Smooth muscle cell (in vitro differentiated cells): ENCODE measurements around the genes CCT8L2, HDHD5, BCL2L13 and PEX26.

- RAMPAGE, long total RNA = no peak
Observed at GRCh38 chr22:16592620-16592866, at the start of gene CCT8L2. TSS of gene CCT8L2 (minus strand) at chr22:16592810.

DNA sequence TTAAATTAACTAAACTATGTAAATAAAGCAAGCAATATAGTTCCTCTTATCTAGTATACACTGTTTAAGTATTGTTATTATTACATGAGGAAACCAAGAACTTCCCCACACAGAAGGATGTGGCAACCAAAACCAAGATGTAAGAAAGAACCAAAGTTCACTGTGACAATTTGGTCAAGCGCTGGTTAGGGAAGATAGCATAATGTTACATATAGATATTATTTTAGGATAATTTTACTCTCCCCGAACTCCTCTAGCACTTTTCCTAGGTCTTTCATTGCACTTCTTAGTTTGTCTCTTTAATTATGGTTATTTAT is 103.2 kb downstream of the XKR3 start:
- RAMPAGE, long total RNA = no peak

DNA sequence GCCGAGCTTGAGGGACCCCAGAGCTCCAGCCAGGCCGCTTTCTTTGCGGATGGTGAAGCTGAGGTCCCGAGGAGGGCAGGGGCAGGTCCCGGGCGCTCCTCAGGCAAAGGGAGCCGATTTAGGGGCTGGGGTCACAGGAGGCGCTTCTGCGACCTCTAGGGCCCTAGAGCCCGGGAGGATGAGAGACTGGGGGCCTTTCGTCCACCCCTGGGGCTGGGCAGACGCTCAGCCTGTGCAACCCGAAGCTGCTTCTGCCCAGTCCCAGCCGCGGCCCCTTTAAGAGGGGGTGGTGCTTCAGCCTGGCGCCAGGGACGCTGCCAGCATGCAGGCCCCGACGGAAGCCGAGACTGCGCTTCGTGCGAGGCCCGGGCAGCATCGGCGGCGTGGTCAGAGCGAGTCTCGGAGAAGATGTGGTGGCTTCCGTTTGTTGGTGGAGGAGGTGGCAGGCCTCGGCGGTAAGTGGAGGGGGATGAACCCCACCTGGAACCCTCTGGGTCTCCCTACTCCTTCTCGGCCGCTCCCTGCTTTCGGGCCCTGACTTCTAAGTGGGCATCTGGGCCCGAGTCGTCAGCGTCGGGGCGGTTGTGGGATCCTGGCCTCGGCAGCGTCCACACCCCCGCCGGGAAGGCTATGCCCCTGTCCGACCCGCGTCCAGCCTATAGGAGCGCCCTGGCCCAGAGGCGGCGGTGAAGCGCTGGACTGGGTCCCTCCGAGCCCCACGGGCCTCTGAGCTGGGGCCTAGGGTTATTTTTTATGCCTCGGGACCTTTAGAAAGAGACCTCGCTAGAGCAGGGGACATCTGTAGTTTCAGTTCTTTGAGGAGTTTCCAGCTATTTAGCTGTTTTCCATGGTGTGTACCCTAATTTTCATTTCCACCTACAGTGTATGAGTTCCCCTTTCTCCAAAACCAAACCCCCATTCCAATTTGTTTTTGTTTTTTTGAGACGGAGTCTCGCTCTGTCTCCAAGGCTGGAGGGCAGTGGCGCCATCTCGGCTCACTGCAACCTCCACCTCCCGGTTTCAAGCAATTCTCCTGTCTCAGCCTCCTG is 29.2 kb upstream of the GAB4 start:
- RAMPAGE, long total RNA = no peak

DNA sequence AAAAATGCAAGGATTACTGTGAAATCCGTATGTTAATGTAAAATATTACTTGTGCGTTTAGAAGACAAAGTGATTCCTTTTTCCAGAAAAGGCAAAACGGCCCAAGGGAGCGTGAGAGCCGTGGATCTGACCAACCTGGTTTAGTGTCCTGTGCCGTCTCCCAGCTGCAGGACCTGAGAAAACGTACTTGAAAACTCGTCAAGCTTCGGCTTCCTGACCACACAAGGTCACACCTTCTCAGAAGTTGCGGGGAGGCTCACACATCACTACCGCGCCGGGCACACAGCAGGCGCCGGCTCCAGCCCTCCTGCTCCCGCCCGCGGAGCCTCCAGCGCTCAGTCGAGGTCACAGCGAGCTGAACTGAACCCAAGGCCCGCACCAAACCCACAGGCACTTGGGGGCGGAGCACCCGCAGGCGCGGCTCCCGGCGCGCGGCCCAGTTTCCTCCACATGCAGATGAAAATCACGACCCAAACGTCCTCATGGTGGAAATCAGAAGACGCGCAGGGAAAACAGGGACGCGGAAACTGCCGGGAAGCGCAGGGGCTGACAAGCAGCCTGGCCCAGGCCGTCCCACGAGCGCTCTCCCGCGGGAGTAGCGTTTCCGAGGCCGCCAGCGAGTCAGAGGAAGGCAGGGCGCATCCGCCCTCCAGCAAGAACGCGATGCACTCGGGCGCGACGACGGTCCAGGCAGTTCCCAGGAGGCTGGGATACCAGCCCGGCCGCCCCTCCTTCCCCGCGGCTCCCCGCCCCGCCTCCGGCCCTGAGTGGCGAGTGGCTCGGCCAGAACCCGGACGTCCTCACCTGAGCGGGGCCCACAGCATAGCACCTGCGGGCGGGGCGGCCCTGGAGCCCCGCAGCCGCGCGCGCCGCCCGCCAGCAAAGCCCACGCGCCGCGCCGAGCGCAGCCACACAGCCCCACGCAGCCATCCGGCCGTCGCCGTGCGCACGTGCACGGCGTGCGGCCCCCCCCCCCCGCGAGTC is at the start of gene HDHD5:
TSS of gene HDHD5 (minus strand) at position 956 of the 984 bp plus-strand sequence.
- RAMPAGE, long total RNA = start-site peak on the minus strand centred at position 887 of the sequence, 18 bp wide, 25 and 33 reads in 2 replicates

DNA sequence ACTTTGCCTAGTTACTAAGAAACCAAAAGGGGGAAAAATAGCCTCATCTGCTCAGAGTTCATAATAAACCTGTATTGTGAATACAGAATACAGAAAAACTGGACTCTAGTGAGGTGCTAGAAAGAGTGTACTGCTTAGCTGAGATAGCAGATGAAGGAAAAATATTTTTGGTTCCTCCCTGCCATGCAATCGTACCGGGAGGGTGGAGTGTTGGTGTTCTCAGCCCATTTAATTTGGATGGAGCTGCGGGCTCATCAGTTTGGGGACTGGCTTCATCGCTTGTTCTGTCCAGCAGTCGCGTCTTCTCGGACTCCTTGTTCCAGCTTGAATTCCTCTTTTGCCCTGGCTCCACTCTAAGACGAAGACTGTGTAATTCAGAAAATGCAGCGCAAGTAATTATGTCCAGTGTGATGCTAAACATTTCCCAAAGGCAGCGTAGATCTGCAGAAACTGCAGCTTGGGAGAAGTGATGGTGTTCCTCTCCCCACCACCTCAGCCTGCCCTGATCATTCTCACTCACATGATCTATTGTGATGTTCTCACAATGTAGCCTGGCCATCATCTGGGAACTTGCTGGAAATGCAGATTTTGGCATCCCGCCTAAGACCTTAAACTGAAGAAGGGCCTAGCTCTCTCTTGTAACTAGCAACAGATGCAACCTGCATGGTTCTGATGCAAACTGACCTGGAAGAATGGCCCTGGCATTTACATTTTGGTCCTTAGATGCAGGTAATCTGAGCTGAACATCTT is 626 bp downstream of the SLC25A18 start:
- RAMPAGE, long total RNA = no peak

DNA sequence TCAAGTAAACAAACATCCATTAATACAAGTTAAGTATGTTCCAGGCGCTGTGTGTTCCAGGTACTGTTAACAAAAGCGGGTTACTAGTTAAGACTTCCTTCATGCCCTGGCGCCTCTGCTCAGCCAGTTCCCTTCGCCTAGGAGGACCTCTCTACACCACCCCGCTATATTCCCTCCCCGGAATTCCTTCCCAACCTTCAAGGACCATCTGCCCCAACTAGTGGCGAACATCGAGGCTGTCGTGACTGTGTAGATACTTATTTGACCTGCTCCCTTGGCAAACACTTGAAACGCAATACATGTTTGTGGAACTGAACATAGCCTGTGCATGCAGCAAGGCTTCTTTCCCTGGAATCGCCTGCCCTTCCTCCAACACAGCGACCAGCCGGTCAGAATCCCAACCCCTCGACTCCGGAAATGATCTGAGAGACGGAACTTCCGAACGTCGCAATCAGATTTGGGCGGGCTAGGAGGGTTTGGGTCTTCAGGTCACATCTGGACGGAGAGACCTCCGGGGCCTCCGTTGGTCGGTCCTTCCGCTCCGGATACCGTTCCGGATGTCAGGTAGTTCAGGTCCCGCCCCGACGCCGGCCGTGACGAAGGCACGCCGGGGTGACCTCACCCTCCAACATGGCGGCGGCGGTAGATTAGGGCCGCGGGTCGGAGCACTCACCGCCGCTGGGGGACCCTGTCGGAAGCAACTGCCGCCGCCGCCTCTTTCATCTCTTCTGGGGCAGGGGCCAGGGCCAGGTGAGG is at the start of gene BCL2L13:
TSS of gene BCL2L13 (plus strand) at position 621 of the 756 bp plus-strand sequence.
- RAMPAGE, long total RNA = start-site peak on the minus strand centred at position 544 of the sequence, 38 bp wide, 12 and 14 reads in 2 replicates

DNA sequence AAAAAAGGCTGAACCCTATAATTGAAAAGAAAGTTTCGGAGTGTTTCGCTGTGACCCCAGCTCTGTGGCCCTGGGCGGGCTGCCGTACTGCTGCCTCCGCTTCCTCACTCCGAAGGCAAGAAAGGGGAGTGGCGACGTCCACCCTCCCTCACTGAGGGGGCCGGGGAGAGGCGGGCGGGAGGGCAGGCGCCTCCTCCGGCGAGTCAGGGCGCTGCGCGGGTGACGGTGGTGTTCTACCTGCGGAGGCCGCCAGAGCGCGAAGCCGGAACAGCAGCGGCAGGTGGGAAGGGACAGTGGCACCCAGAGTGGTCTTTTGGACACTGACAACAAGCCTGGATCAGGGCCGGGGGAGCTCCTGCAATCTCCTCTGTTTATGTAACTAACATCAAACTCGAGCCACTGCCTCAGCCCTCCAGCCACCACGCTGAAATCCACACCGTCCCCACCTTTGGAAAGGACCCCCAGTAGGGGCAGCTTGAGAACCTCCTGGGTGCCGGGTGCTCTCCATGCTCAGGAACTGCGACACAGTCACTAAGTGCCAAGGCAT is 25.6 kb downstream of the BID start:
- RAMPAGE, long total RNA = no peak

DNA sequence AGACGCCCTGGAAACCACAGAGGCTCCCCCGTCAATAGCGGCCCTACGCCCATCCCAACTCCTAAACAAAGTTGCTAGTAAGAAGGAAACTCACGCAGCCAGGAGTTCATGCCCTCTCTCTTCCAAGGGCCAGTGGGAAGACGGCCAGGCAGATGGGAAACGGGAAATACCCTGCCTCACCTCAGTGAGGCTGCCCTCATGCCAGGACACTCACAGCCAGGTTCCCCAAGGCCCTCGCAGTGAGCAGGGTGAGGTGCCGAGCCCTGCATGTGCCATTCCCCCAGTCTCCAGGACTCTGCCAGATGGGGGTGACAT is 20.7 kb downstream of the BID start:
- RAMPAGE, long total RNA = no peak

- RAMPAGE, long total RNA = no peak
Observed at GRCh38 chr22:17775288-17775644, 997 bp upstream of the BID start.

DNA sequence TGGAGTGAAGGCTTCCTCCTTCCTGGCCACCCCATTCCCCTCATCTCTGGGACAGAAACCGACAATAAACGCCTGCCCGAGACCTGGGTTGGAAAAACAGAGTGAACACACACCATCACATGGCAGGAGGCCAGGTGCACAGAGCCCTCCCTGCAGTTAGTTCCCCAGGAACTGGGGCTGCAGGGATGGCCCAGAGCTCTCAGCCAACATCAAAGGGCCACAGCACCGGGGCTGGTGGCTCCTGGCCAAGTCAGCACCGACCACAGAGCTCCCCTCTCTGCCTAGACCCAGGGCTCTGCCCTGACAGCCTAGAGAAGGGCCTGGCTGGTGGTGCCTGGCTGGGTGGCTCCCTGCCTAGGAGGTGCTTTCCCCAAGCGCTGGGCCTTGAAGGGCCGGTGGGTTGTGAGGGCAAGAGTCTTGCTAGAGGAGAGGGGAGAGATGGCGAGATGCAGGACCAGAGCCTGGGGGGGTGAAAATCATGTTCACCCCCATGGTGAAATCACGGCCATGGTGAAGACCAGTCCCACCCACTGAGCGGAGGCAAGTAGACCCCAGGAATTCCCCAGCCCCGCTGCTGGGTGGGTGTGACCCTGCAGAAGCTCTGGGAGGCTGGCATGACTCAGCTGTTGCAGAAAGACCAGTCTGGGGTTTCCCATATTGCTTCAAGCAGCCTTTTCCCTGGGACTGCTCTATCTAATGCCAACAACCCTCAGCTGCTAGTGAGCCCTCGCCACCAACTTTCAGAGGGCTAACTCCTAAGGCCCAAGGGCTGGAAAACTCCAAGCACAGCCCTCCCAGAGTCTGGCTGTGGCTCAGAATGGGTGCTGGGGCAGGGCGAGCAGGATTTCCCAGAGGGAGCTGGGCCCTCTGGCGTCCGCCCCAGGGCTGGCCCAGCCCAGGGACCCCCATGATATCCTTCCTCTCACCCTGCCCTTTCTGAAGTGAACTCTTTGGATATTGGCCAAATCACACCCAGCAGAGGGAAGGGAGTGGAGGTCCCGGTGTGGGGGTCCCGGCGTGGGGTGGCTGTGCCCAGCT is 7.3 kb upstream of the BID start:
- RAMPAGE, long total RNA = no peak

GRCh38 chr22:17837079-17837918 is 63.0 kb upstream of the BID start:
- RAMPAGE, long total RNA = no peak

DNA sequence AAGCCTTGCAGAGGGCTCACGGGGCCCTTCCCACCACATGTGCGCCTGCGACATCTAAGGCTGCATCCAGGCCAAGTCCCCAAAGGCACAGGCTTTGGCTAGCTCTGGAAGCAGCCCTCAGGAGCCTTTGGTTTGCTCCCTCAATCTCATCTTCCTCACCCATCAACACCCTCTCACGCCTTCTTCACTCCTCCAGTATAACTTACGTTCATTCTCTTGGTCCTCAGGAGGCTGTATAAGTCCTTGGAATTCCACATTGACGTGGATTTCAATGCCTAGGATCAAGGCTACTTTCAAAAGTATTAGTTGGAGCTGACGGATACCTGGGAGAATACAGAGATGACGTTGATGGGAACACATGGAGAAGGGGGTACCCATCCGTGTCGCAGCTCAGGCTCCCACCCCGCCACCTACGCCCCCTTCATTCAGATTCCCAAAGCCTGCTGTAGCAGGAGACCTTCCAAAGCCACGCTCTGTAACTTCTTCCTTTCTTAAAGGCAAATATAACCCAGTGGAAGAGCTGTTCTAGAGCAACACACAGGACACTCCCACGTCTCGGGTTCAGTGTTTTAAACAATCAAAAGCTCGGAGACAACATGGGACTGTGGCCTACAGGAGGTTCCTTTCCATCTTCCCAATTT is 121.8 kb downstream of the MICAL3 start:
- RAMPAGE, long total RNA = no peak

DNA sequence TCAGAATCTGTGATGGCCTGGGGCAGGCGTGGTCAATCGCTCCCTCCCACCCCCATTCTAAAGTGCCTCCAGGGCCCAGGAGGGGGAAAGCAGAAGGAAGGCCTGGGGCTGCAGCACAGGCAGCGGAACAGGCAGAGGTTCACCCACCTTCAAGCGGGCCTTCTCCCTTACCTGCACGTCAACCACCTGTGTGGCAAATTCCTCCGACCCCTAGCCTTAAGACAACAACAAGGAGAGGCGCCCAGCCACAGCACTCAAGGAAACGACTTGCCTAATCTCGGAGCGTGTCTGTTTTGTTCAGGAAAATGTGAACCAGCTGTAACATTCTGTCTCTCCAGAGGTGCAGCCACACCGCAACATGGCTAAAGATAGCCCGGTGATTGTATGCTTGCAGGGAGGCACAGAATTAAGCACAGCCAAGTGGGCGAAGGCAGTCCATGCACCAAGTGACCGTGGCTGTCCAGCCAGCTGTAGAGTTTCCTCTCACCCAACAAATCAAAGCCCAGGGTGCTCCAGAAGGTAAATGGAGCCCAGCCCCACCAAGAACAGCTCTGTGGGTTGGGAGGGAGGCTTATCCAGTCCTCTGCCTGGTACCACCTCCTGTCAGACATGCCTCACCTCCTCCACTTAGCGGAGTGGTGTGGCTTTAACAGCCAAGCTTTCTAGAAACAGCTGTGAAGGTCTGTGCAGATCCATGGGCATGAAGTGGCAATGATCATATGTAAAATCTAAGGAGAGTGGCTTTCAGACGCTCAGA is 82.4 kb downstream of the MICAL3 start:
- RAMPAGE, long total RNA = no peak

- RAMPAGE, long total RNA = no peak
Observed at GRCh38 chr22:17954248-17954914, 70.0 kb downstream of the MICAL3 start.

DNA sequence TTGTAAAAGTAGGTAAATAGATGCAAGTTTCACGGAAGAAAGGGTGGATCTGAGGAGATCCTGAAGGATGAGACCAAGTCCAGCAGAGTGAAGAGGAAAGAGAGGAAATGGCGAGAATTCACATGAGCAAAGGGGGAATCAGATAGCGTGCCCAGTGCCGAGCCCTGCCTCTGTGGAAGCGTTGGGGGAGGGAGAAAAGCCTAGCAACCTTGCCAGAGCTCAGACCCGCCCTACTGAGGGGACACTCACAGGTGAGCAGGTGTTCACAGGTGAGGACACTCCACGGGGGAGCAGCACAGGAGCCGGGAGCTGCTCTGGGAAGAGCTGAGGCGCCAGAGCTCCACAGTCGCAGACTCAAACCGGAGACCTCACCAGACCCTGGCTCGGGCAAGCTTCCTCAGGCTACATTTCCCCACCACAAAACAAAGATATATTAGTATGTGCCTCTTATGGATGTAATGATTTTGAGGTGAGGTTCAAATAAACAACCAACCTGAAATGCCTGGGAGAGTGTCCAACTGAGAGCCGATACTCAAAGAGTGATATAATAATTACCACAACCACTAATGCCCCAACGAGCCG is 56.2 kb downstream of the MICAL3 start:
- RAMPAGE, long total RNA = no peak

- RAMPAGE, long total RNA = no peak
Observed at GRCh38 chr22:18066182-18066865, 11.5 kb upstream of the PEX26 start.

DNA sequence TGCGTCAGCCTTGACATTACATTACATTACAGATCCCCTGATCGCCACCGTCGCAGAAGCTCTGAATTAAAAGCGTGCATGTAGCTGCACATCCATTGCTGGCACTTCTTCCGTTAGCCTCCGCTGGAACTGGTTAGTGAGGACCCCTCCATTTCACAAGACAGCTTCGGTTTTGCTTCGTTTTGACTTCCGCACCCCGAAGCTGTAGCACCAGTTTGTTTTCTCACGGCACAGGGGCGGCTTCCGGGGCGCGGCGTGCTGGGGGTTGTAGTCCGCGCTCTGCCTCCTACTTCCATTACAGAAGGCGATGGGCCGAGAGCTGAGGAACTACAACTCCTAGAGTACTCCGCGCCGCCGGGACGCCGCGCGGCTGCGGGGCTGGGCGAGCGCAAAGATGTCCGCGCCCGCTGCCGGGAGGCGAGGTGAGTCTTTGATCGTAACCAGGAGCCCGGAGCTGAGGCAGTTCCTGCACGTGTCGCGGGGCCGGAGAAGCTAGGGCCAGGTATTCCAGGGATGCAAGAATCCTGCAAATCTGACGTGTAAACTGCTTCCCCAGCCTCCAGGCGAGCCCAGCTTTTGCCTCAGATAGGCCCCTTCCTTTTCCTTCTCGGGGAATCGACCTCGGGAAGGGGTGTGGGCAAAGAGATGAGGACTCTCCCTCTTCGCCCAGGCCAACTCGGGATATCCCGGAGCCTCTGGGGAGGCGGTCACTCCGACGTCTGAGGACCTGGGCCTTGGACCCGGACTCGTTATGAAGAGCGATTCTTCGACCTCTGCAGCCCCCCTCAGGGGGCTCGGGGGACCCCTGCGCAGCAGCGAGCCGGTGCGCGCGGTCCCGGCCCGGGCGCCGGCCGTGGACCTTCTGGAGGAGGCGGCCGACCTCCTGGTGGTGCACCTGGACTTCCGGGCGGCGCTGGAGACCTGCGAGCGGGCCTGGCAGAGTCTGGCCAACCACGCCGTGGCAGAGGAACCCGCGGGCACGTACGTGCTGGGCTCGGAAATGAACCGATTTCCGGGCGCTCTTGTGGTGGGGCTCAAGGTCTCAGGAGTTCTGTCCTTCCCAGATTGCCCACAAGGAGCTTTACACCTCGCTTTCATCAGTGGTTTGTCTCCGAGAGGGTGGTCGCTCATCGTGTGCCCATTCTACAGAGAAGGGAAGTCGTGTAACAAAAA is at the start of gene PEX26:
TSS of gene PEX26 (plus strand) at position 365 of the 1,173 bp plus-strand sequence.
- RAMPAGE, long total RNA = no peak

GRCh38 chr22:18536803-18537448 is 9.3 kb downstream of the TMEM191B start:
- RAMPAGE, long total RNA = no peak

GRCh38 chr22:18946931-18947694 is 11.0 kb upstream of the PRODH start:
- RAMPAGE, long total RNA = no peak

DNA sequence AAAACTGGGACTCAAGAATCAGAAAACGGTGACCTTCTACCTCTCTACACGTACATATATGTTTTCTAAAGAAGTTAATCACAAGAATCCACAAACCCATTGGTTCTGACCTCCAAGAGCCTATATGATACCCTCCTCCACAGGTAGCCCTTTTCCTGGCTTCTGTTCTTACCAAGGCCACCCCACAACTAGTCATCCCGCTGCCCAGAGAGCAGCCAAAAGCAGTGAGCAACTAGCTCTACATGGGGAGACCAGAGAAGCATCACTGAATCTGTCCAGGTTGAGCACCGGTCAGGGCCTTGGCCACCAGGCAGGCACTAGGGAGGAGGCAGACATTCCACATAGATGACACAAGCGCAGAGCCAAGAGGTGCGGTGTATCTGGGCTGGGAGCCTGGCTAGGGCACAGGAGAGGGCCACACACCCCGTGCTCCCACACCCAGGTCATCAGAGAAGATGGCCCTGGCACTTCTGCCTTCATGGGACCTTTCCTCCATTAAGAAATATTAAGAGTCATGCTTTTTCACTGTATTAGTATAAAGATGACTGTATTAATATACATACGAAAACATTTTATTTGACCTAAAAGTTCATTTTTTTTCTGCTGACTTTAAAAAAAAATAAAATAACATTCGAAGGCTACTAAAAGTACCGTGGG is 1.4 kb downstream of the DGCR2 start:
- RAMPAGE, long total RNA = no peak